Mesenchymal stem cell of Wharton's jelly (primary cell): ENCODE results near the genes TMEM225B, CYP3A5, OR2AE1 and AZGP1.

- CAGE, long polyA plus RNA, result no peak
These were observed 100.9 kb downstream of the SMURF1 start for GRCh38 chr7:99043014-99043482.

DNA sequence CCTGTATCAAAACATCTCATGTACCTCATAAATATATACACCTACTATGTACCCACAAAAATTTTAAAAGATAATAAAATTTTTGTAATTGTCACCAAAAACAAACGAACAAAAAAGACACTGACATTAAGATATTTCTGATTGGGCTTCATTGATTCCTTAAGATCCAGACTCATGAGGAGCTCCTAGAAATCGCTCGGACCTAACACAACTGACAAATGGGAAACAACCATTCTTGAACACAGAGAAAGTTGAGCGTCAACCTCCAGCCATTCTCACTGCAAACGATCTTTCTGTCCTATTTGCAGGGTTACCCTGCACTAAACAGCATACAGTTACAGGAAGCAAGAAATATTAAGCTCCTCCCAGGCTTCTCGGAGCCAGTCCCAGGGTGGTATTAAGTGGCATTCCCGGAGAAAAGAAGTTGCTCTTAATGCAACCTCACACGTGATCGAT is 36.5 kb downstream of the SMURF1 start:
- CAGE, long polyA plus RNA, result no peak

- CAGE, long polyA plus RNA, result no peak
These were observed 704 bp upstream of the ZNF655 start for GRCh38 chr7:99557718-99558158.

GRCh38 chr7:99597944-99598520 is at the start of gene TMEM225B:
TSS of gene TMEM225B (plus strand) at chr7:99598267.
- CAGE, long polyA plus RNA, result no peak

DNA sequence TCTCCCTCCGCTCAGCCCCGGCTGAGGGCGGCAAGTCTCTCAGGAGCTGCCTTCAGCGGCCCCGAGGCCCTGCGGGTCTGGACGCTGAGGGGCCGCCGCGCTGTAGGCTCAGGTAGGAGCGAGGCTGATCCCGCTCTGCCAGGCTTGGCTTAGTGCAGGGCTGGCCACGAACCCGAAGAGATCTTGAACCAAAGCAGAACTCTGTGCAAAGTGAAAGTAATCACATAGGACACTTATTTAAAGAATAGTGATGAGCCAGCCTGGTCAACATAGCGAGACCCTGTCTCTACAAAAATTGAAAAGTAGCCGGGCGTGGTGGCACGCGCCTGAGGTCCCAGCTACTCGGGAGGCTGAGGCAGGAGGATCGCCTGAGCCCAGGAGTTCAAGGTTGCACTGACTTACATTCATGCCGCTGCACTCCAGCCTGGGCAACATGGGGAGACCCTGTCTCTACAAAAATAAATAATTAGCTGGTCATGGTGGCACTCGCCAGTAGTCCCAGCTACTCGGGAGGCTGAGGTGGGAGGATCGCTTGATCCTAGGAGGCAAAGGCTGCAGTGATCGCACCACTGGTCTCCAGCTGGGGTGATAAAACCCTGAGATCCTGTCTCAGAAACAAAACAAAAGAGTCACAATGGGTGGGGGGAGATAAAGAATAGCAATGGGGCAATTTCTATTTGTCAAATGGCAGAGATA is 532 bp downstream of the ZSCAN25 start:
- CAGE, long polyA plus RNA, result no peak

- CAGE, long polyA plus RNA, result no peak
These were observed 18.6 kb downstream of the CYP3A5 start for GRCh38 chr7:99660820-99661916.

DNA sequence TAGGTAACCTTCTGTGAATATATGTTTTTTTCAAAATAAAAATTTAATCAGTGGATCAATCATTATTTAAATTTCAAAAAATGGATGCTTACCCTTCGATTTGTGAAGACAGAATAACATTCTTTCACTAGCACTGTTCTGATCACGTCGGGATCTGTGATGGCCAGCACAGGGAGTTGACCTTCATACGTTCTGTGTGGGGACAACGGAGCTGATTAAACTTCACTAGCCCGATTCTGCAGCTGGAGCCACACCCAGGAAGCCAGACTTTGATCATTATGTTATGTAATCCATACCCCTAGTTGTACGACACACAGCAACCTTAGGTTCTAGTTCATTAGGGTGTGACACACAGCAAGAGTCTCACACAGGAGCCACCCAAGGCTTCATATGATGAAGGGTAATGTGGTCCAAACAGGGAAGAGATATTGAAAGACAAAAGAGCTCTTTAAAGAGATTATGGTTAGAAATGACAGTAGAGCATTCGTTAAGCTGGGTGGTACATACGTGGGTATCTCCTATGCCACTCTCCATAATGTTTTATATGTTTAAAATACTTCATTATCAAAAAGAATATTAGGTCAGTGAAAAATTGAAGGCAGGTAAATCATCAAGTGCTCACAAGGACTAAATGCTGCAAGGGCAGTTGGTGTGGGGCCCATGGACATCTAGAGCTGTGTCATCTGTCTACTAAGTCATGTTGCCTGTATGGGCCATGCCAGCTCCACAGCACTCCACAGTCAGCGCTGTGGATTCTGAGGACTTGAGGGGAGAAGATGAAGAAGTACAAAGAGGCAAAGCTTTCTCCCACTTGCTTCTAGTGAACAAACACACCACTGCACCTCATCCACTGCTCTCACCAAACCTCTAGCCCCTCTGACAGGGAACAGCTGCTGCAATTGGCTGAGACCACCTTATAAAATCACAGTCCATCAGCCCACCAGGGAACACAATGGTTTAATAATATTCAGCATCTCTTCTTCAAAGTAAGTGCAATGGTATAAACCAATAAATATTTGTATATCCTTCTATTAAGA is 7.0 kb downstream of the CYP3A5 start:
- CAGE, long polyA plus RNA, result no peak

- CAGE, long polyA plus RNA, result no peak
These were observed 2.9 kb downstream of the CYP3A5 start for GRCh38 chr7:99676635-99677493.

DNA sequence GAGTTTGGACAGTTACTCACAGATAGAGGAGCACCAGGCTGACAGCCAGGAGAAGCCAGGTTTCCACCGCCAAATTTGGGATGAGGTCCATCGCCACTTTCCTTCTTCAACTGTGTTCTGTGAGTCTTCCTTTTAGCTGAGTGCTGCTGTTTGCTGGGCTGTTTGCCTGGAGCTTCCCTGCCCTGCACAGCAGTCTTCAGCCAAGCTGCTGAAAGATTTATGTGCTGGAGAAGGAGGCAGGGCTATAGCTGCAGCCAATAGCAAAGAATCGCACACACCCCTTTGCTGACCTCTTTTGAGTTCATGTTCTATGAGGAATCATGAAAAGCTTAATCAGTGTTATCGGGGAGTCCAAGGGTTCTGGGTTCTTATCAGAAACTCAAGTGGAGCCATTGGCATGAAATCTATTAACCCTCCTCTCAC is at the start of gene CYP3A5:
Gene CYP3A5 (minus strand): TSS at position 191 of the 423 bp plus-strand sequence.
- CAGE, long polyA plus RNA, result no peak

- CAGE, long polyA plus RNA, result no peak
These were observed 3.3 kb downstream of the CYP3A4 start for GRCh38 chr7:99780464-99781380.

DNA sequence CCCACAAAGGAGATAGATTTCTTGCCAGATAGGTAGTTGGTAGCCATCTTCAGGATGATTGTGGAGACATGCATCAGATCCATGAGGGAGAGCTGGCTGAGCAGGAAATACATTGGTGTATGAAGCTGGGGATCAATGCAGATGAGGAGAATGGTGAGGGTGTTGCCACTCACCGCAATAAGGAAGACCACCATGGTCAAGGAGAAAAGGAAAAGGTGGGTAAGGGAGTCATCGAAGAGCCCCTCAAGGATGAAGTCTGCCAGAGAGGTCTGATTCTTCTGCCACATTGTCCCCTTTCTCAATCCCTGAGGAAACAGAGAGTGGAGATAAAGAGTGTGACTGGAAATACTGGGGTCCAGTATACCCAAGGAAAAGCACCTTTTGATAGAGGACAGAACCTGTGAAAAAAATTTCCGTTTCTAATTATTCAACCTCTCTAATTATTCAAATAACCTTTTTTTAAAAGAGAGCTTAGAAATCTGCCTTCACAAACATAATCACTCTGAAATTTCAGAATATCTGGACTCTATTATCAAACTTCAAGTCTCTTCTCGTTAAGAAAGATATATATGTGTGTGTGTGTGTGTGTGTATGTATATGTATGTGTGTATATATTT is at the start of gene OR2AE1:
Gene OR2AE1 (minus strand): TSS at position 287 of the 617 bp plus-strand sequence.
- CAGE, long polyA plus RNA, result no peak

DNA sequence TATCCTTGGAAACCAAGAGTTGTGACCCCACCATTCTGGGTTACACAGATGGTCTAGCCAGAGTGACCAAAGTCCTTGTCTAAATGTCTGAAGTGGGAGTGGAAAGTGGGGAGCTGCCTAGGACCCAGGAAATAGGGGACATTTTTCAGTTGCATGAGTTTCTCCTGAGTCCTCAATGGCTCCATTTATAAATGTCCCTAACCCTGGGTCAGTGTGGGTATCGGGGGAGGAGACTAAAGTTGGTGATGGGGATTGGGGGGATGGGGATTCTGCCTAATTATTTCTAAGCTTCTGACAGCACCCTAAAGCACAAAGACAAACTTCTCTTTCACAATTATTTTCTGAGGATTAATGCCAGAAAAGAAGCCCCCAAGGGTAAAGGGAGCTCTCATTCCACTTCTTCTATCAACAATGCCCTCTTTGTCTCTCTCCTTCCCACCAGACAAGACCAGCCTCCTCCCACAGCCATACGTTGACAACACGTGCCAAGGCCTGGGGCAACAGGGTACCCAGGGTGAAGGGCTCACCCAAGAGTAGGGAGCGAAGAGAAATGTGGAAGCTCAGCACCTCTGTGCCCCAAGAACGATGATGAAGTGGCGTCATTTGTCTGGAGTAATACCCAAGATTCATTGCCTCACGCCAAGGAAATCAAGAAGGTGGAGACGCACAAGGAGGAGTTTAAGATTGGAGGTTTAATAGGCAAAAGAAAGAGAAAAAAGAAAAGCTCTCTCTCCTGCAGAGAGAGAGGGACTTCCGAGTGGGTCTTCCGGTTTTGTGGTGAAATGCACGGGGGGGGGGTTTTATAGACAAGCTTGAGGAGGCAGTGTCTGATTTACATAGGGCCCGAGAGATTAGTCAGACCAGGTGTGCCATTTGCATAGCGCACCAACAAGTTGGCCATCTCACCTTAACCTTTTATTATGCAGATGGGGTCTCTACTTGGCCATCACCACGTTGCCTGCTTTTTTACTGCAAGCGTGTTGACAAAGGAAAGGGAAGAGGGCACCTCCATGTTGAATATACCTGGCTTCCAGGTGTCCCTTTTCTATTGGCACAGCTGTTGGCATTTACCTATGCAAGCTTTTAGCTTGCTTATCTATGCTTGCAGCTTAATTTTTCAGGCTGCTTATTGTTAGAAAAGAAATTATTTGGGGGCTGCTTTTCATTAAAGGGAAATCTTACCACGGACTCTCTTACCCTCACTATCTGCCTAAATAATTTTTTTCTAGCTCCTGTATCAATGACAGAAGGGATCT is 14.5 kb upstream of the GJC3 start:
- CAGE, long polyA plus RNA, result no peak

GRCh38 chr7:99953385-99954100 is 22.3 kb downstream of the AZGP1 start:
- CAGE, long polyA plus RNA, result no peak

DNA sequence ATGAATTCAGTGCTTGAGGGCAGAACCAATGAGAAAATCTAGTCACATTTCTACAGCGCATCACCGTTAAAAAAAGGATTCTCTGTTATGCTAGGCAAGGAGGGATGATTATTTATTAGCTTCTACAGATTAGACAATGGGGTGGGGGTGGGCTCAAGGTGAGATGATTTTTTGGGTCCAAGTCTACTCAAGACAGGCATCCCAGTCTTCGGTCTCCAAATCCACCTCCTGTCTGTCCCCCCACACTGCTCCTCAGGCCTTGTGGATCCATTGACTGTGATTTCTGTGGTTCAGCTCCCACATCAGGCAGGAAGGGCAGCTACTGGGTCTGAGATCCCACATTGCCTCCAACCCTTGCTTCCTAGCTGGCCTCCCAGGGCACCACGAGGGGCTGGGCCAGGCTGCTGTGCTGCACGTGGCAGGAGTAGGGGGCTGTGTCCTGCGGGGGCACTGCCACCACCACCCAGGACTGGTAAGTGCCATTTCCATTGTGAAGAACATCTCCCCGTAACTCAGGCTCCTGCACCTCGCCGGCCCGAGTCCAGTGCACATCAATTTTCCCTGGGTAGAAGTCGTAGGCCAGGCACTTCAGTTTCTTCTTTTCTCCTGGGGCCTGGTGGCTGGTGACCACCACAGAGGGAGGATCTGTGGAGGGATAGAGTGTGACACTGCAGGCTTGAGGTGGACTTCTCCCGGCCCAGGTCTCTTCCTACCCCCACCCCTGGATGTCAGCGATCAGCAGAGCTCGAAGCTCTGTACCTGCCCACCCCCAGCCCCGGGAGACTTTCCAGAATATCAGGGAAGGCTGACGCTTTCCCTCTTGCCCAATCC is 9.0 kb downstream of the AZGP1 start:
- CAGE, long polyA plus RNA, result no peak

DNA sequence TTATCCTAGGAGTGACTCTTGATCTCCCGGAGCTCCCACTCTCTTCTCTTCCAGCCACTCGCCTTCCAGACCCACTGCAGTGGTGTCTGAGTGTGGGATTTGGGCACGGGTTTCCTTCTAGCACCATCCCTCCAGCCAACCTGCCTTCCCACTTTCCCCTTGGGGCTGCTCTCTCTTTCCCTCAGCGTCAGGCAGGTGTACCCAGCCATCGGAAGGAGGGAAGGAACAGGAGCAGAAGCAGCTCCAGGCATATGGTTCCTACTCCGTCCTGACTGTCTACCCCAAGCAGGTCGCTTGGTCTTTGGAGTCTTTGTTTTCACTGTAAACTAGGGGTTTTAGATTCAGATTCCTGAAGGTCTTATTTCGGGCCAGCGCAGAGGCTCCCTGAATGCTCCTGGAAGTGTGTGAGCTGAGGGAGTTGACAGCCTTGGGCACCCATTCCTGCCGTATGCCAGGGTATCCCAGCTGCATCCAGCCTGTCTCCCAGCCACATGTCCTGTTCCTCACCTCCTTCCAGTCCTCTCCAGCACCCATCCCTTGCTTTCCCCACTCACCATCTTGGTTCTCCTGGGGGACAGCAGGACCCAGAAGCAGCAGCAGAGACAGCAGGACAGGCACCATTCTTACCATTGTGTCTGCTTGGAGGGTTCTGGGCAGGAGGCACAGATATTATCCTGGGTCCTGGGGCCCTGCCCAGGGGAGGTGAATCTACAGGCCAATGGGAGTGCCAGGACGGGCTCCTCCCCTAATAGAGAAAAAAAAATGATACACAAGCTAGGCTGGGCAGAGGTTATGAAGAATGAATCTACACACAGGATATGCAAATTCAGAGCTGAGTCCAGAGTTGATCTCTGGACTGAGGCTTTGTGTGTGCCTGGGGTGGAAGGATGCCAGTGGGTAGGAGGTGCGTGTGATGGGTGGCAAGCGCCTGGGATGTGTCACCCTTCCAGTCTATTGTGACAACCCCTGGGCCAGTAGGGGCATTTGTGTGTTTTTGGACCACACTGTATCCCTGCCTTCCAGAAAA is at the start of gene AZGP1:
Gene AZGP1 (minus strand): TSS at position 641 of the 1,027 bp plus-strand sequence.
- CAGE, long polyA plus RNA, result no peak

GRCh38 chr7:100003487-100004272 is 11.7 kb upstream of the ZKSCAN1 start:
- CAGE, long polyA plus RNA, result no peak

DNA sequence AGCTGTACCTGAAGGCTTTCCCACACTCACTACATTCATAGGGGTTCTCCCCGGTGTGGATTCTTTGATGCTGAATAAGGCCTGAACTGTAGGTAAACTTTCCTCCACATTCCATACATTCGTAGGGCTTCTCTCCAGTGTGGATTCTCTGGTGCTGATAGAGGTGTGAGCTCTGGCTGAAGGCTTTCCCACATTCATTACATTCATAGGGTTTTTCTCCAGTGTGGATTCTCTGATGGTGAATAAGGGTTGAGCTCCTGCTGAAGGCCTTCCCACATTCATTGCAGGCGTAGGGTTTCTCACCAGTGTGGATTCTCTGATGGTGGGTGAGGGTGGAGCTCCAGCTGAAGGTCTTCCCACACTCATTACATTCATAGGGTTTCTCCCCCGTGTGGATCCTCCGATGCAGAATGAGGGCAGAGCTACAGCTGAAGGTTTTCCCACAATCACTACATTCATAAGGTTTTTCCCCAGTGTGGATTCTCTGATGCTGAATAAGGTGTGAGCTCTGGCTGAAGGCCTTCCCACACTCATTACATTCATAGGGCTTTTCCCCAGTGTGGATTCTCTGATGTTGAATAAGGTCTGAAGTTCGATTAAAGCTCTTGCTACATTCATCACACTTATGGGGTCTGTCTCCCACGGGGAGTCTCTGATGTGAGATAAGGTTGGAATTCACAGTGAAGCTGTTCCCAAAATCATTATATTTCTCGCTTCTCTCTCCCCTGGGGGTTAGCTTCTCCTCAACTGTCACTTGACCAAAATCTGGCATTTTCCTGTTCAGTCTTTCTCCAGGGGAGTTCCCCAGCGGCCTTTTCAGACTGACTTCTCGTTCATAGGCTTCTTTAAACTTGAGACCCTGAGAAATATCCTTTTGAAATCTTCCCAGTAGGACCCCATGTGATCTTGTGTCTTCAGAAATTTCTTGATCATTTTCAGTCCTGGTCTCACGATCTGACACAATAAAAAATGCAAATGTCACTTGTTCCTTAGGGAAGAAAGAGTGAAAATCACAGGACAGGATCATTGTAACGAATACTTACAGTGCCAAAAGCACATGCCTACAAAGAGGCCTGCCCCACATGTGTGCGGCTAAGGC is 9.9 kb downstream of the ZNF3 start:
- CAGE, long polyA plus RNA, result no peak

DNA sequence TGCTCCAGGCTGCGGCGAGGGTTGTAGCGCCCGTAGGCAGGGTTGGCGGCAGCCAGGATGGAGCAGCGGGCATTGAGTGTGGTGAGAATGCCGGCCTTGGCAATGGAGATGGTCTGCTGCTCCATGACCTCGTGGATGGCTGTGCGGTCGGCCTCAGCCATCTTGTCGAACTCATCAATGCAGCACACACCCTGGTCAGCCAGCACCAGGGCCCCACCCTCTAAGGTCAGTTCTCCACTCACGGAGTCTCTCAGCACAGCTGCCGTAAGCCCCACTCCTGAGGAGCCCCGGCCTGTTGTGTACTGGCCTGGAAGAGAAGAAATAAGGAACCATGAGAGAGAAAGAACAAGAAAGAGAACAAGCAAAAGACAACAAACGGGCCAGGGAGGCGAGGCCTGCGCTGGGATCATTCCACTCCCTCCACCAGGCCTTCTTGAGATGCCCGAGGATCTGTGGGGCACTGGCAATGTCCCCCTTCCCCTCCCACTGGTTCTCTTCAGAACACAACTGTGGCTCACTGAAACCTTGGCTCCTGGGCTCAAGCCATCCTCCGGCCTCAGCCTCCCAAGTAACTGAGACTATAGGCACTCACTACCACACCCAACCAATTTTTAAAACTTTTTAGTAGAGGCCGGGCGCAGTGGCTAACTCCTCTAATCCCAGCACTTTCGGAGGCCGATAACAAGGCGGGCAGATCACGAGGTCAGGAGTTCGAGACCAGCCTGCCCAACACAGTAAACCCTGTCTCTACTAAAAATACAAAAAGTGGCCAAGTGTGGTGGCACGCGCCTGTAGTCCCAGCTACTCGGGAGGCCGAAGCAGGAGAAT is 5.1 kb downstream of the MCM7 start:
- CAGE, long polyA plus RNA, result no peak

DNA sequence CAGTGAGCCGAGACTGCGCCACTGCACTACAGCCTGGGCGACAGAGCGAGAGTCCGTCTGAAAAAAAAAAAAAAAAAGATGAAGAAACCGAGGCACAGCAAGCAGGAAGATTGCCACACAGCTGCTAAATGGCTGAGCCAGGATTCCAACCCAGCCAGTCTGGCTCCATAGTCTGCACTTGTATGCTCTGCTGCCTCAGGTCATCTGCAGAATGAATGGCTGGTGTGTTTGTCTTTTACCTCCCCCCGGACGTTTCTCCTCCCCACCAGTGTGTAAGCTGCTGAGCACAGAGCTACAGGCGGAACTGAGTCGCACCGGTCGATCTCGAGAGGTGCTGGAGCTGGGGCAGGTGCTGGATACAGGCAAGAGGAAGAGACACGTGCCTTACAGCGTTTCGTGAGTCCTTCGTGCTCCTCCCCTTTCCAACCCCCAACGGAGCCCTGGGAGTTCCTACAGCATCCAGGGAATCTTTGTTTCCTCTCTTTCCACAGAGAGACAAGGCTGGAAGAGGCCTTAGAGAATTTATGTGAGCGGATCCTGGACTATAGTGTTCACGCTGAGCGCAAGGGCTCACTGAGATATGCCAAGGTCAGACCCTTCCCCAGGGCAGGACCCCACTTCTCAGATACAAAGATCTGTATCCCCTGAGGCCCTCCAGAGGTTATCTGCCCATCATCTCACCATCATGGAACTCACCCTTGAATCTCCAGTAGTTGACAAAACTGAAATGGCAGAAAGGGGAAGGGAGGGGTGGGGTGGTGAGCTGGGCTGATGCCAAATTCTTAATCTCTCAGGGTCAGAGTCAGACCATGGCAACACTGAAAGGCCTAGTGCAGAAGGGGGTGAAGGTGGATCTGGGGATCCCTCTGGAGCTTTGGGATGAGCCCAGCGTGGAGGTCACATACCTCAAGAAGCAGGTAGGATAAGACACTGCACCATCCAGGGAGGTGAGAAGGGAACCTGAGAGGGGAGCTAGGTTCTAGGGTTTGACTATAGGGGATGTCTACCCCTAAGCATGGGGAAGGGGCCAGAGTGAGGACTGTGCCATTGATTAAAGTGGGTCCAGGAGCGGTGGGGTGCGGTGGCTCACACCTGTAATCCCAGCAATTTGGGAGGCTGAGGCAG is 2.9 kb downstream of the CNPY4 start:
- CAGE, long polyA plus RNA, result no peak

DNA sequence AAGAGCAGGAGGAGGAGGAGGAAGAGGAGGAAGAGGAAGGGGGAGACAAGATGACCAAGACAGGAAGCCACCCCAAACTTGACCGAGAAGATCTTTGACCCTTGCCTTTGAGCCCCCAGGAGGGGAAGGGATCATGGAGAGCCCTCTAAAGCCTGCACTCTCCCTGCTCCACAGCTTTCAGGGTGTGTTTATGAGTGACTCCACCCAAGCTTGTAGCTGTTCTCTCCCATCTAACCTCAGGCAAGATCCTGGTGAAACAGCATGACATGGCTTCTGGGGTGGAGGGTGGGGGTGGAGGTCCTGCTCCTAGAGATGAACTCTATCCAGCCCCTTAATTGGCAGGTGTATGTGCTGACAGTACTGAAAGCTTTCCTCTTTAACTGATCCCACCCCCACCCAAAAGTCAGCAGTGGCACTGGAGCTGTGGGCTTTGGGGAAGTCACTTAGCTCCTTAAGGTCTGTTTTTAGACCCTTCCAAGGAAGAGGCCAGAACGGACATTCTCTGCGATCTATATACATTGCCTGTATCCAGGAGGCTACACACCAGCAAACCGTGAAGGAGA is 1.9 kb upstream of the MBLAC1 start:
- CAGE, long polyA plus RNA, result no peak